Measurements from ENCODE around the genes UGT1A6 and UGT1A5.

- PRO-cap: no peak
Observed at GRCh38 chr2:233468574-233469014, 98.0 kb downstream of the USP40 start.

DNA sequence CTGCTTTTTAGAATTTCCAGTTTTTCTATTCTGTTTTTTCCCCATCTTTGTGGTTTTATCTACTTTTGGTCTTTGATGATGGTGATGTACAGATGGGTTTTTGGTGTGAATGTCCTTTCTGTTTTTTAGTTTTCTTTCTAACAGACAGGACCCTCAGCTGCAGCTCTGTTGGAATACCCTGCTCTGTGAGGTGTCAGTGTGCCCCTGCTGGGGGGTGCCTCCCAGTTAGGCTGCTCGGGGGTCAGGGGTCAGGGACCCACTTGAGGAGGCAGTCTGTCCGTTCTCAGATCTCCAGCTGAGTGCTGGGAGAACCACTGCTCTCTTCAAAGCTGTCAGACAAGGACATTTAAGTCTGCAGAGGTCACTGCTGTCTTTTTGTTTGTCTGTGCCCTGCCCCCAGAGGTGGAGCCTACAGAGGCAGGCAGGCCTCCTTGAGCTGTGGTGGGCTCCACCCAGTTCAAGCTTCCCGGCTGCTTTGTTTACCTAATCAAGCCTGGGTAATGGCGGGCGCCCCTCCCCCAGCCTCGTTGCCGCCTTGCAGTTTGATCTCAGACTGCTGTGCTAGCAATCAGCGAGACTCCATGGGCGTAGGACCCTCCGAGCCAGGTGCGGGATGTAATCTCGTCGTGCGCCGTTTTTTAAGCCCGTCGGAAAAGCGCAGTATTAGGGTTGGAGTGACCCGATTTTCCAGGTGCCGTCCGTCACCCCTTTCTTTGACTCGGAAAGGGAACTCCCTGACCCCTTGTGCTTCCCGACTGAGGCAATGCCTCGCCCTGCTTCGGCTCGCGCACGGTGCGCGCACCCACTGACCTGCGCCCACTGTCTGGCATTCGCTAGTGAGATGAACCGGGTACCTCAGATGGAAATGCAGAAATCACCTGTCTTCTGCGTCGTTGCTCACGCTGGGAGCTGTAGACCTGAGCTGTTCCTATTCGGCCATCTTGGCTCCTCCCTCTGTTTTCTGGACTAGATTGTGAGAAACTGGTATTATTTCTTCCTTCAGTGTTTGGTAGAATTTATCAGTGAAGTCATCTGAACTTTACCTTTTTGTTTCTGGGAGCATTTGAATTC, 16.7 kb upstream of the USP40 start:
- PRO-cap: no peak

GRCh38 chr2:233674333-233674625, 2.6 kb downstream of the UGT1A9 start:
- PRO-cap: no peak

GRCh38 chr2:233692449-233693030, at the start of gene UGT1A6:
Gene UGT1A6 (plus strand): TSS chr2:233692890.
- PRO-cap: no peak

DNA sequence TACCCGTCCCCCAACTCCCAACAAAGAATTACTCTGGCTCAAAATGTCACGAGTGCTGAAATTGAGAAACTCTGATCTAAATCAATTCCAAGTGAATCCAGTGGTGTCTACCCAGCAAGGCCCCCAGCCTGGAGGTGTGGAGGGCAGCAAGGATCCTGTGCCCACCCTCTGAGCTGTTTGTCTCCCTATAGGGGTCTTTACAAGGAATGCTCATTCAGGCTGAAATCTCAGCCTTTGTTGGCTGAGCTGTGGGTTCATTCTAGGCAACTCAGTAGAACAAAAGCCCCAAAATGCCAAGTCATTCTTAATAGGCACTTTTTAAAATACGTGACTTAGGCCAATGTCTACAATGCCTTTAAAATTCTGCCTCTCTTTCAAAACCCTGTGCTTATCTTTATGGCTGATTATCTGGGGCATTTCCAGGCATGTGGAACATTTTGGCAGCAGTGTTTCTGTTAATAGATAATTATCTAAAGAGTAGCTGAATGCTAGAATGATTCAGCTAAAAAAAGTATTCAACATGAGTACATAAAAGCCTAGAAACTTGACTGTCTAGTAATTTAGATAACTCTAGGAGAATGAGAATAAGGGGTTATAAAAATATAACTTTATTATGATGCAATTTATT, 7.4 kb downstream of the UGT1A6 start:
- PRO-cap: no peak

DNA sequence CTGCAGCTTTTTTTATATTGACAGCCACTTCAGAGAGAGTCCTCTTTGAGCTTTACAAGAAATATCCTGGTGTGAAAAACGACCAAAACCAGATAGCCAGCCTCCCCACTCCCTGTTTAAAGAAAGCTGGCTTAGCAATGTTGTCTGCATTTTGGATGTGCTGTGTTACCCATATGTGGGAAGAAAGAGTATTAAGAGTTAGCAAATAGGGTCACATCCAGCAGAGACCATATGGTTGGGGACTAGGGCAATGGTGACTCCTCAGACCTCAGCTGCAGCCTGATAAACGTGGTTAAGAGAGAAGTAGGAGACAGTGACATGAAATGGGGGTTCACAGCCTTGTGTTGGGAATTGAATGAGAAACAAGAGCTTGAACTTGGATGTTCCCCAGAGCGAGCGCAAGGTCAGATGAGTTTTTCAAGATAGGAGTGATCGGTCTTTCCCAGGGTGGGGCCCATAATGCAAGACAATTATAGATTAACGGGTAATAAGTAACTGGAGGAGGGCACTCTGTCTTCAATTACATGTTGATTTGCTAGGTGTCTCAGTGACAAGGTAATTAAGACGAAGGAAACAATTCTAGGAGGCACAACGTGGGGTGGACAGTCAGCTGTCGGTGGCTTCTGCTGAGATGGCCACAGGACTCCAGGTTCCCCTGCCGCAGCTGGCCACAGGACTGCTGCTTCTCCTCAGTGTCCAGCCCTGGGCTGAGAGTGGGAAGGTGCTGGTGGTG, at the start of gene UGT1A5:
Gene UGT1A5 (plus strand): TSS at position 547 of the 733 bp plus-strand sequence.
- PRO-cap: no peak

- PRO-cap: no peak
Observed at GRCh38 chr2:233756536-233757296, 3.4 kb upstream of the UGT1A1 start.

GRCh38 chr2:233938824-233939424, 21.8 kb downstream of the TRPM8 start:
- PRO-cap: no peak

GRCh38 chr2:234203445-234203737, 152.9 kb downstream of the SPP2 start:
- PRO-cap: no peak

GRCh38 chr2:234252674-234253156, 202.2 kb downstream of the SPP2 start:
- PRO-cap: no peak

- PRO-cap: no peak
Observed at GRCh38 chr2:234290393-234291467, 206.2 kb downstream of the ARL4C start.

GRCh38 chr2:234493127-234493528, 3.8 kb downstream of the ARL4C start:
- PRO-cap: no peak

DNA sequence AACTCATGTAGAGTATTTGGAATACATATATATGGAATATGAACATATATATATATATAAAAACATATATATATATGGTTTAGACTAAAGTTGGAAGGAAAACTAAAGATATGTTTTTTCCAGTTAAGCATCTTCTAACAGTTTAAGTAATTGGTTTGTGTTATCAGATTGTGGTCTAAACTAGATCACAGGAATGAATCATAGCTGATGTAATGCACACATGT, 71.5 kb upstream of the SH3BP4 start:
- PRO-cap: no peak

DNA sequence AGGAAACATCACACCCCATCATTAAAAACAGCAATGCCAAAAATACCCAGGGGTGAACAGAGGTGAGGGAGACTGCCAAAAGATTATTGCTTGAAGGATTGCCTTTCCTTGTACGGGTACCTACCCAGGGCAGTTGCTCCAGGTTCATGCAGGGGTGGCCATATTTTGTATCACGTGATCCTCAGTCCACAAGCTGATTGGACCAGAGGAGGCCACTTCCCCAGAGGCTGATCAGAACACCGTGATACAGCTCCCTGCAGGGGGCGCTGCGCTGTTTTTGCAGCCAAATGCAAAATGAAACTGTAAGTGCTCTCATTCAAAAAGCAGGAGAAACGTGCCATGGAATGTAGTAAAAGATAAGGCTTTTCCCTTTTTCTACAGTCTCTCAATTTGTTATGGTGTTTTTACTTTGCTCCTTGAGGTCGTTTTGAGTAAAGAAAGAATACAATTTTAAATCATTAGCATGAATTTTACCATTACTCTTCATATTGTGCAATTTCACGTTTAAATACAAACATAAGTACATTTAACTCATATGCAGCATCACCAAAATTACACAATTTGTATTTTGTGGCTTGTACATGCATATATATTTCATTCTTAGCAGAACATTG, 70.1 kb upstream of the SH3BP4 start:
- PRO-cap: no peak

GRCh38 chr2:234969549-234970128, 17.8 kb downstream of the SH3BP4 start:
- PRO-cap: no peak

DNA sequence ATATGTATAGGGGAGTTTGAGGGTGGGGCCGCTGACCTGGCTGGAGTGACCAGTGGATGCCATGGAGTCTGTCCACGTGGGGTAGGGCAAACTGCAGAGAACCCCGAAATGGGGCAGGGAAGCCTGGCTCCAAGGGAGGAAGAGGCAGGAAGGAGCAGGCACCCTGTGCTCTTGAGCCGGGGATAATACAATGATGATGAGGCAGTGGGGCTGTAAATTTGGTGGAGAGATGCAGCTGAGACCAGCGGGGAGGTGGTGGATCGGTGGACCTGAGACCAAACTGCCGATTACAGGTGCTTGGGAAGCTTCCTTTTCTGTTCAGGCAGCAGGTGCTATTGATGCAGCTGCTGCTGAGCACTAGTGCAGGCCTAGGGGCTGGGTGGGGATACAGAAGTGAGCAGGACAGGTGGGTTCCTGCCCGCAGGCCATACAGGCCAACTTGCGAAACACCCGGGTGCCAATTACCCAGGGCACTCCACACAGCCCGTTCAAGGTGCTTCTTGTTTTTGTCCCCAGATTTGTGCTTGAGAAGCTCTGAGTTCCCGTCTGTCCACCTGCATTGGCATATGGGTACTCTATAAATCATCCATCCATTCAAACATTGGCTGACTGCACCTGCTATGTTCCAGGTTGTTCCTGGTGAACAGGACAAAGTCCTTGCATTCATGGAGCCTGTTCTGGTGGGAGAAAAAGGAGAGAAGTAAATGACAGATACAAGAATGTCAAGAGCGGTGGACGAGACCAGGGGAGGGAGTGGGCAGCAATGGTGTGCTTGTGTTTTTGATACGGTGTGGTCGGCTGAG, 31.1 kb downstream of the SH3BP4 start:
- PRO-cap: no peak

GRCh38 chr2:234994125-234995112, 42.6 kb downstream of the SH3BP4 start:
- PRO-cap: no peak

GRCh38 chr2:235000718-235001596, 49.1 kb downstream of the SH3BP4 start:
- PRO-cap: no peak

- PRO-cap: no peak
Observed at GRCh38 chr2:235027323-235028264, 75.8 kb downstream of the SH3BP4 start.

DNA sequence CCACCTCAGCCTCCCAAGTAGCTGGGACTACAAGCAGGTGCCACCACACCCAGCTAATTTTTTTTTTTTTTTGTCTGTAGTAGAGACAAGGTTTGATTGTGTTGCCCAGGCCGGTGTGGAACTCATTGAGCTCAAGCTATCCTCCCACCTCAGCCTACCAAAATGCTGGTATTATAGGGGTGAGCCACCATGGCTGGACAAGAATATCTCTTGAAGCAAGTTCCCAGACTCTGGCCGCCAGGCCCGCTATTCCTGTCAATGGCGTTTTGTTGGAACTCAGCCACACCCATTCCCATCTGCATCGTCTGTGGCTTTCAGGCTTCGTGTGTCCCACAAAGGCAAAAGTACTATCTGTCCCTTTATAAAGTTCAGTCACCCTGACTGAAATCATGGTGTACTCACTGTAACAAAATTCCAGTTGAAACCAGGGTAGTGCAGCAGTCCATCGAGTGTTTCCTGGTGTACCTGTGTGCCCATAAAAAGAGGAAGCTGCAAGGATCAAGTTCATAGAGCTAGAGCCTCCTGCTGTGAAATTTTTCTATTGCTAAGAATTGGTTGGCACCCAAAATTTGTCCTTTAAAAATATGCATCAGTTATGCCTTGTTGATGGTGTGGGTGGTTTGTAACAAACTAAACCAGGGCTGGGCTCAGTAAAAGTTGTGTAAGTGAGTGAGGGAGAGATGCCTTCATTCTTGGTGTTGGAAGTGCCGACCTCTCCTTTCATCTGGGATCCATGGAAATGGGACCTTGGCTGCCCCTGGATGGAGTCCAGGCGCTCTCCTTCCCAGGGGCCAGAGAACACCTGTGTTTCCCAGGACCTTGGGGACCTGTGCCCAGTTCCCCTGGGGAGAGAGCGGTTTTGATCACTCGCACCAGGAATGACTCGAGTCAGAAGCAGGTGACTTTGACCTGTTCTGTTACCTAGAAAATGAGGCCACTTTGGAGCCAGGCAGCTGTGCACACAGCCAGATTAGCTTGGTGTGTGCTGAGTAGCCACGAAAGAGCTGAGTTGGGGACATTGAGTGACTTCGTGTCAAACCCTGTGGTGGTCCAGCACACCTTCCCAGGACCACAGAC, 97.0 kb downstream of the SH3BP4 start:
- PRO-cap: no peak

Measured in left ventricle myocardium (tissue), 1 donor.